ENCODE results near the gene TMPRSS15.

DNA sequence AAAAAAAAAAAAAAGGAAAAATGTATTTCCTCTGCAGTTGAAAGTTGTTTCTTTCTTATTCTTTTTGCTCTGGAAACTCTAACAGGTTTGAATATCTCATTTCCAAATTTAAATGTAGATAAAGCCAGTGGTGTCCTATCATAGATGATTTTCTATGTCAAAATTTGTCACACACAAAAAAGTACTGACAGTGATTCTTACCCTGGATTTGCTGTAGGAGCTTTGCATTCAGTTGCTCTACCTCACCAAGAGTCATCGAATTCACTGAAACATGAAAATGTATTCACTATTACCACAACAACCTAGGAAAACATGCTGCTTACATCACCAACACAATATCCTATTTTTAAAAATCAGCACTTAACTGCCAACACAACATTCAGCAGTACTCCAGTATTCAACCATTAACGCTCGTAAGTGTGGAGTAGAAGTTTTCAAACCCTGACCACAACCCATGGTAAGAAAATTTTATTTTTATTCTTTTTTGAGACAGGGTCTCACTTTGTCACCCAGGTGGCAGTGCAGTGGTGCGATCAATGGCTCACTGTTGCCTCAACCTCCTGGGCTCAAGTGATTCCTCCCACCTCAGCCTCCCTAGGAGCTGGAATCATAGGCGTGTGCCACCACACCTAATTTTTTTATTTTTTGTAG is 24.0 kb downstream of the C21orf91 start:
- PRO-cap = no peak

GRCh38 chr21:17819539-17819907 is 367 bp upstream of the C21orf91 start:
- PRO-cap = bidirectional peak, plus-strand start at chr21:17819689, minus-strand start at chr21:17819356

- PRO-cap = no peak
Measured at GRCh38 chr21:18403286-18403995, at the start of gene TMPRSS15. TMPRSS15 (minus strand) TSS chr21:18403785.

DNA sequence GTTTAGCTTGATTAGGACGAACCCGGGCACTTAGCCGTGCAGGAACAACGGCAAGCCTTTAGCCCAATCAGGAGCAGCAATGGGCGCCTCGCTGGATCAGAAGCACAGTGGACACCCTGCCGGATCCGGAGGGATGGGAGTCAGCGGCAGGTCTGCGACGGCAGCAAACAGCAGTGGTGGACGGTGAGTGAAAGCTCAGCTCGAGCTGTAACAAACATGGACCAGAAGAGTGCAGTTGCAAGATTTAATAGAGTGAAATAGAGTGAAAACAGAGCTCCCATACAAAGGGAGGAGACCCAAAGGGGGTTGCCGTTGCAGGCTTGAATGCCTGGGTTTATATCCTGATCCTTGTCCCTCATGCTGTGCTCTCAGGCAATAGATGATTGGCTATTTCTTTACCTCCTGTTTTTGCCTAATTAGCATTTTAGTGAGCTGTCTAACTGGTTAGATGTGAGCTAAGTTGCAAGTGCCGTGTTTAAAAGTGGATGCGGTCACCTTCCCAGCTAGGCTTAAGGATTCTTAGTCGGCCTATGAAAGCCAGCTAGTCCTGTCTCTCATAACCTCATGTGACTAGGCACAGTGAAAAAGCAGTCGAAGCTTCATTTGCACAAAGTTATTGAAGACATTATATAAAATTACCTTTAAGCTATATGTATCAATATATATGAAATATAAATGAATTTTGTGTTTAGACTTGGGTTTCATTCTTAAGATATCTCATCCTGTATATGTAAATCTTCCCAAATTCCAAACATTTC is 356.6 kb upstream of the TMPRSS15 start:
- PRO-cap = no peak

GRCh38 chr21:18832914-18833518 is 429.4 kb upstream of the TMPRSS15 start:
- PRO-cap = no peak

- PRO-cap = unidirectional peak, minus-strand start at chr21:19304010
Measured at GRCh38 chr21:19303824-19304148, 900.2 kb upstream of the TMPRSS15 start.

DNA sequence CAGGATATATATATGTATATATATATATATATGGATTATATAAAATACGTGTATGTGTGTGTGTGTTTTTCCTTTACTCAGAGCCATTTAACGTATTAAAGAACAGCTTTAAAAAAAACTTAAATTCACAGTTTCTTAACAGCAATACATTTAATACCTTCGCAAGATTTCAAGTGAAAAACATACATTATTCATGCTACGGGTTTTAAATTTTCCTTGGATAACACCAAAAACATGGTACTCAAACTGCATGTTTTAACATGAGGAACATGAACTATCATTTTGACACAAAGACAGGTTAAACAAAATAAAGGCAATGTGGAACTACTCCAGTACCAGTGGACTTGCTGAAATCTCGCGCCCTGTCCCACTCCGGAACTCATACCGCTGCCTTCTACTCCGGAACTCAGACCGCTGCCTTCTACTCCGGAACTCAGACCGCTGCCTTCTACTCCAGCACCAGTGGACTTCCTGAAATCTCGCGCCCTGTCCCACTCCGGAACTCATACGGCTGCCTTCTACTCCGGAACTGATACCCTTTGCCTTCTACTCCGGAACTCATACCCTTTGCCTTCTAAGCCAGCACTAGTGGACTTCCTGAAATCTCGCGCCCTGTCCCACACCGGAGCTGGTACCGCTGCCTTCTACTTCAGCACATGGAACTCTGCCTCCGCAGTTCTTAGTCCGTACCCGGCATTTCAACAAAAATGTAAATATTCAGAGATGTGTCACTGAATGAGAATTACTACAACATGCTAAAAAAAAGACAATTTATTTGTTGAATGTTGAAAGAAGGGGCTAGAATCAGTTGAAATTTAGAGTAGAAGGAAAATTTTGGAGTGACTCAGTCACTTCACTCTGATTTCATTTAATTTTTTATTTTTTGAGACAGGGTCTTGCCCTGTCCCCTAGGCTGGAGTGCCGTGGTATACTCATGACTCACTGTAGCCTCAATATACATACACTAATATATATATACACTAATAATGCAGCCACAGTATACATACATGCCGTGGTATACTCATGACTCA is 148.6 kb downstream of the NCAM2 start:
- PRO-cap = no peak

DNA sequence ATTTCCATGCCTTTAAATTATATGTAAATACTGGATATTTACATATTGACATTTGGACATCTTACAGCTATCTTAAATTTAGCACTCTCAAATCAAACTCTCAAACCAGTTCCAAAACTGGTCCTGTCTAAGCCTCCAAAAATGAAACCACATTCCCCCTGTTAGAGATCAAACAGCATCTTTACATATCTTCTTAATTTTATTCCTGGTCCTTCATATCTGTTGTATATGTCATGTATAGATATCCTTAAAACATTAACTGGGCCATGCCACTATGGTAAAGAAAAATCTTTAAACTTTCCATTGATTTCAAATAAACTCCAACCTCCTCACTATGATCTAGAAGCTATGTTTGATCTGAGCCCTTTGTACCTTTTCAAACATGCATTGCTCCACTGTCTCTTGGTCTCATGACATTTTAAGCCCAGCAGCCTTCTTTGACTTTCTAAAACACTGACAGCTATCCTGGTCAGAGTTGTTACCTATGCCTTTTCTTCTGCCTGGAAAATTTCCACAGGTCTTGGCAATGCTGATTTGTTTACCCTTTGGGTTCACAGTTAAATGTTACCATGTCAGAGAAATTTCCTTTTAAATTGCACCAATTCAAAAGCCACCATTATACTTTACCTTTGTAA is 1064.1 kb downstream of the NCAM2 start:
- PRO-cap = no peak

DNA sequence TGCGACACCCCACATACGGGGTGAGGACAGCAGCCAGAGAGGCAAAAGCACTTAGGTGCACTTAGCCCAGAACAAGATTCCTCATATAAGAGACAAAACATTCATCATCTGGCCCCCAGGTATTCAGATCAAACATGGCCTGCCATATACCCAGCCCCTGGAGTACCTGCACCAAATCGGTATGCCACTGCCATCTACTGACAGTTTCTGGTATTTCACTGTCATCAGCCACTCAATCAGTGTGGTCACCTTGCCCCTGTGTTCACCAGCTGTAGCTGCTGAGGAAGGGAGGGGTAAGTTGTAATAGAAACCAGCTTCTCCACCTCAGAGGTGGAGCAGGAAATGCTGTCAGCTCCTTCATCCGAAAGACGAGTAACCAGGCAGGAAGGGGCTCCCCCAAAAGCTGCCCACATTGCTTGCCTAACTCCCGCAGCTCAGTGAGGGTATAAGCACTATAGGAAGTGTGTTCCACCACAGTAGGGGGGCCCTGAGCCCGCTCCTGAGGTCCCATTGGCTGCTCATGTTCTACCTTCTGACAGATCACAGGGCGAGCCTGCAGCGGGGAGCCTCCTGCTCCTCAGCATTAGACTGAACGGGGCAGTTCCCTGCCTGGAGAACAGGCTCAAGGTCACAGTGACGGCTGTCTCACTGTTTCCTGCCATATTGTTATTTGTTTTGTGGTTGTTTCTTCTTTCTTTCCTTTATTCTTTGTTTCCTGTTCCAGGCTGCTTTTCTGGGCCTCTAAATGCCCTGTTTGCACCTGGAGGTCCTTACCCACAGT is 1638.5 kb downstream of the MRPL39 start:
- PRO-cap = no peak

DNA sequence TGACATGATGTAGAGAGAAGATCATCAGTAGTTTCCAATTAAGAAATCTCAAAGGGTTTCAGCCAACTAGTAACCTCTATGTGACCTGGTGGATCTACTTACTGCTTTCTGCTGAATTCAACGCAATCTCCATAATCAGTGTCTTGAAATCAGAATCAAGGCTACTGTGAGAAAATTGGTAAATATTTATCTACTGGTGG is 872.7 kb downstream of the MRPL39 start:
- PRO-cap = no peak

- PRO-cap = no peak
Measured at GRCh38 chr21:25421104-25422027, 185.9 kb downstream of the MRPL39 start.

DNA sequence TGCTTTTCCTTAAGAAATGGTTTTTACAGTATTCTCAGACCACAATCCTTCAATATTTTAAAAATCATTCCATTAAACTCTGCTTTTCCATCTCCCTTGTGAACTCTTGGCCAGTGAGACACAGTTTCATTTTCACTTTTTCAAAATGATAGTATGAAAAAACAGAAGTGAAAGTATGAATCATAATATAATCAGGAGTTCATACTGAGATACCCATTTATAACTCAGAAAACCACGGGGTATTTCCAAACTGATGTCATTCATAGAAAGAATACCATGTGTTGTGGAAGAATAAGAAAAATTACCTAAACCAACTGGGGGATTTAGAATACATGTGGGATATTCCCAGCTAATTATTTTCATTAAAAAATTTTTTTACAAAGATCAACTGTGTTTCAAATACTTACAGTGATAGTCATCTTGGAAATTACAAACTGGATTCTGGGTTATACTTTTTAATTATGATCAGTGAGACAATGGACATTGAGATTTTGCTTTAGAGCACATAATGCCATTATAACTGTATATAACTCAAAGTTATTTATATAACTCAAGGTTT is 149.8 kb downstream of the MRPL39 start:
- PRO-cap = no peak

GRCh38 chr21:25640187-25640712 is 1.2 kb downstream of the JAM2 start:
- PRO-cap = bidirectional peak, plus-strand start at chr21:25640340, minus-strand start at chr21:25640300; unidirectional peak, minus-strand start at chr21:25640493

GRCh38 chr21:25887739-25888325 is 153.1 kb downstream of the GABPA start:
- PRO-cap = no peak

DNA sequence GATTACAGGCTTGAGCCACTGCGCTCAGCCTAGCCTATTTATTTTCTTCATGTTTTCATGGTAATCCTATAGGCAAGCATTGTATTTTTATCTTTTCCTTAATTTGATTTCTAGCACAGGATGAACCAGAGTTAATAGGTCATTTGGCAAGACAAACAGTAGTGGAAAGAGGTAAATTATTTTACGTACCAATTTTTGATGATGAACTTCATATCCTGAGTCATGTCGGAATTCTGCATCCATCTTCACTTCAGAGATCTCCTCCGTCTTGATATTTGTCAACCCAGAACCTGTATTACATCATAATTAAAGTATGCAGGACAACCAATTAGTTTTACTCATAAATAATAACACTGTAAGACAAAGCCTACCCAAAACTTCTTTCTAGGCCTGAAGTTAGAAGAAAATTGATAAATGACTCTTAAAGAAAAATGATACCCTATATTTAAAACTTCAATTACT is 162.6 kb downstream of the GABPA start:
- PRO-cap = no peak

DNA sequence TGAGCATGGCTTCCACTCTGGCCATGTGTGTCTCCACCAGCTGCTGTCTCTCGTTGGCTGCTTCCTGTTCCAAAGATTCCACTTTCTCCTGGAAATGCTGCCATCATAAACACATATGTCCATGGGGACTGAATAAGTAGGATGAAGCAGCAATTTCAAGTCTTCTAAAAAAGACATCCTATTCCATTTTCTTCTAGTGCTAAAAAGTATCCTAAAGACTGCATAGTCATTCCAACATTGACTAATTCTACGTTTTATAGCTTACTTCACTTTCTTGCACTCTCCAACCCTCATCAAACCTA is 195.5 kb downstream of the APP start:
- PRO-cap = no peak

- PRO-cap = no peak
Measured at GRCh38 chr21:26024088-26024388, 146.5 kb downstream of the APP start.

GRCh38 chr21:26089749-26090304 is 80.7 kb downstream of the APP start:
- PRO-cap = no peak

DNA sequence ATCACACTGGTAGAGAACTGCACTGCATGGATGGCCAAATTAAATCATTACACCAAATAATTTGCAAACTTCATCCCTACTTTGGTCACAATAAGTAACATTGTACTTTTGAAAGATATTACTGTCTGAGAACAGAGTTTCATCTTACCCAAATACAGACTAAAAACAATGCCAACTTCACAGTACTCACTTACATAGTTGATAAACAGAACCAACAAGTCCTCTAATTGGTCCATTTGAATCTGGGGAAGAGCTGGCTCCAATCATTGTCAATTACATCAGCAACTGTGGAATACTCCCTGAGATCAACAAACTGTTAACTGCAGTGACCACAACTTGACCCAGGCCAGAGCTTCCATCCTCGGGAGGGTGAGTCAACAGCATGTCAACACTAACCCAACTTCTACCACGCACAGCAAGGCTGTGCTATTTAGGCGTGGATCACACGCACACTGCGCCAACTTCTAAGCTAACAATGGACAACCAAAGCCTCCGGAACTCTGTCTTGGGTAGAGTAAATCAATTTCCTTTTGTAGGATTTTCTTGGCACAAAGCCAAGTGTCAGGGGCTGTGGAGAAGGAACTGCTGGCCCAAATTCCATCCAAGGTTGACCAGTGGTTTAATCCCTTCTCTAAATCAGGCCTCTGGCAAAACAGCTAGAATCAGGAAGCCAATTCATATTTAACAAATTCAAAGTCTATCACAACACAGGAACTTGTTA is 30.5 kb downstream of the APP start:
- PRO-cap = no peak

GRCh38 chr21:26555590-26556043 is 17.5 kb downstream of the CYYR1 start:
- PRO-cap = no peak

All from right common carotid artery plus branches (tissue), 1 donor.